Myometrial cell (primary cell): Measurements from ENCODE around the gene BORCS5.

DNA sequence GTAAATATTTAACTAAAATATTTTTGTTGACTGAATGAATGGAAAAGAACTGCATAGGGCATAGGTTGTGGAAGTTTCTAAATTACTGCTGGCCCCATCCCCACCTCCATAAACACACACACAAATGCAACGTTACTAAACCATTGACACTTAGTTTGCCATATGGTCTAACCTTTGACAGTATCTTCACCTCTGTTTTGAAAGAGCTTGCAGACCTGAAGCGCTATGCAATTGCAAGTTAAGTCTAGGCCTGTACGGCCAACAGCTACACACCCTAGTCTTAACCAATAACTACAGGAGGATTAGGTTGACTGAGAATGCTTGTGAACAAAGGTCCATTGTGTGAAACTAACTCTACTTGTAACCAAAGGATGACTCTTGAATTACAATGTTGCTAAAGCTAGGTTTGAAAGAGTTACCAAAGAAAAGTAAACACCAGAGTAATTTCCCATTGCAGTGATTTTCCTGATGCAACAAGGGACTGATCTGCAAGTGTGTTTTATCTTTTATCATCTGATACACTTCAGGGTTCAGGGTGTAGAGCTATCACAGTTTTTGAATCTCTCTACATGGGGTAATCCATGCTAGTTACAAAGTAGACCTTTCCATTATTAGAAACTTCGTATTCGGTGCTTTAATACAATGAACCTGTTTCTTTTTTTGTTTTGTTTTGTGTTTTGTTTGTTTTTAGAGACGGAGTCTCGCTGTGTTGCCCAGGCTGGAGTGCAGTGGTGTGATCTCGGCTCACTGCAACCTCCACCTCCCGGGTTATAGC, 1.1 kb upstream of the MANSC1 start:
- RAMPAGE, long total RNA: no peak

DNA sequence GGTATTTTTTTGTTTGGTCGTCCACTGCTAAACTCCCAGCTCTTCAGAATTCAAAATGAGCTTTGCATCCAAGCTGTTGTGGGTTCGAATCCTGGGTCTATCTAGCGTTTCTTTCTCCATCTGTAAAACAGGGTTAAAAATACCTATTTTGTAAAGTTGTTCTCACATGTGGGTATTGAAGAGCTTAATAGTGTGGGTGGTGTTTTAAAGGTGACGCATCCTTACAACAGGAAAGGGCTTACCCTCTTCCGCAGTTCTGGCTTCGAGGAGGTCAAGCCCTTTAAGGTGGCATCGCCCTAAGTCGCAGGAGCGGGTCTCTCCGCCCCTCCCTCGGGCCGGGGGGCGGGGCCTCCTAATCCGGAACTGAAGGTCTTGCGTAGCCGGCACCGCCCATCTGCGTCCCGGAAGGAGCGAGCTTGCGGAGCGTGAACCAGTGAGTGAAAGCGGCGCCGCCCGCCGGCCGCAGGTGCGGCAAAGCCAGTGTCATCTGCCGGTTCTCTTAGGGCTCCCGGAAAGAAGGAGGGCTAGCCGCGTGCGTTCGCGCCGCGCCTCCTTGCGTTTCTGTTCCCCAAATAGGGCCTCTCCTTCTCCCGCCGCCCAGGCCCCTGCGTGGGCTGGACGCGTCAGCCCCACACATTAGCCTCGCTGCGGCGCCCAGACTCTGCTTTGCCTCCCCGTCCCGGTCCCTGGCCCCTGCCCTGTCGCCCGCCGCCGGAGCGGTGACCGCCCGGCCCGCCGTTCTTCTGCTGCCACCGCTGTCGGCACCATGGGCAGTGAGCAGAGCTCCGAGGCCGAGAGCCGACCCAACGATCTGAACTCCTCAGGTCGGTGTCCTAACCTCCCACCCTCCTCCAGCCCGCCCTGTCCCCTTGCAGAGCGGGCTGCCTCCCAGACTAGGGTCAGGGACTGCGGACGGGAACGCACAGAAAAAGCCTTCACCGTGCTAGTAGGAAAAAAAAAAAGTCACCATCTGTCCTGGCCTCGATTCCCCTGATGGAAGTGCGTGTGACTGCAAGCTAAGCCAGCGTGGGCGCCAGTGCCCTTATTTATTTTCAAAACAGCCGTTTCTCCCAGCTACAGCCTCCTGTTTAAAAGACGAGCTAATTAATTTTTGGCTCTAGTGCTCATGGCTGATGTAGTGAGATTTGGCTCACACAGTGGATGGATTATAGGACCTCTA, at the start of gene BORCS5:
BORCS5 (plus strand) TSS at position 393 of the 1,180 bp plus-strand sequence.
- RAMPAGE, long total RNA: start-site peak on the plus strand centred at position 414 of the sequence, 46 bp wide, 124 and 204 reads in 2 replicates

DNA sequence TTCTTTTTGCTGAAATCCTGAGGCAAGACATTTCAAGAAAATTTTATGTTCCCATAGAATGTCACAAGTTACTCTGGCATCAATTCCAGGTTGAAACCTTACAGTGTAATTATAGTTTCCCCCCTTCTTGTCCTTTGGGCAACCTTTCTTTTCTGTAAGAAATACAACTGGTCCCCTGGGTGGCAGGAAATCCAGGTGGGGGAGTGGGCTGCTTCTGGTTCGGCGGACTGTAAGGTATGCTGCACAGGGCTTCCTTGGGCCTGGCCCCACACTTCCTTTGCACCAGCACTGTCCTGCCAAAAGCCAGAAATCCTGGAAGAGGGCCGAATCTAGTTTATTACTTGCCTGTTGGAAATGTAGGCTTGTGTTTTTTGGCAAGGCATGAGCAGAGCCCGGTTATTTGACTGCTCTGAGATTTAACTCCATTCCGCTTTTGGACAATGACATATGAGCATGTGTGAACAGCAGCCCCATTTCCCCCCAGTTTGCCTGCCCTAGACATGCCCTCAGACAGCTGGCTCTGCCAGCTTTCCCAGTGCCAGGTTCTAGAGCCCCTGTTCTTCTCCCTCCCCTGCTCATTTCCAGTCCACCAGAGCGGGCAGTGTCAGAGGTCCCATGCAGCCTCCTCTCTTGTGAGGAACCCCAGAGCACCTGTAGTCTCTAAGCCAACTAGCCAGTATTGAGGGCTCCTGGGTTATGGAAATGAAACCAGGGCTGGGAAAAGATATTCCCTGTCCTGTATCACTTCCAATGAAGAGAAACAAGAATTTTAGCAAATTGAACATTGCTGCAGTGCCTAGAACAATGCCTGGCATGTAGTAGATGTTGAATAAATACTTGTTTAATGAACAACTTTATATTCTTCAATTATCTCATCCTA, 86.7 kb downstream of the BORCS5 start:
- RAMPAGE, long total RNA: no peak

- RAMPAGE, long total RNA: no peak
Measured at GRCh38 chr12:12494198-12494764, 68.4 kb downstream of the DUSP16 start.

GRCh38 chr12:12558316-12559594, 3.9 kb downstream of the DUSP16 start:
- RAMPAGE, long total RNA: no peak

- RAMPAGE, long total RNA: no peak
Measured at GRCh38 chr12:12559664-12560430, 2.8 kb downstream of the DUSP16 start.

- RAMPAGE, long total RNA: no peak
Measured at GRCh38 chr12:12718115-12718523, 951 bp downstream of the CDKN1B start.

GRCh38 chr12:12725155-12726137, 8.3 kb downstream of the CDKN1B start:
- RAMPAGE, long total RNA: start-site peak on the plus strand at chr12:12725910-12725988, 53 and 68 reads in 2 replicates

GRCh38 chr12:12736422-12737167, 19.4 kb downstream of the CDKN1B start:
- RAMPAGE, long total RNA: no peak

DNA sequence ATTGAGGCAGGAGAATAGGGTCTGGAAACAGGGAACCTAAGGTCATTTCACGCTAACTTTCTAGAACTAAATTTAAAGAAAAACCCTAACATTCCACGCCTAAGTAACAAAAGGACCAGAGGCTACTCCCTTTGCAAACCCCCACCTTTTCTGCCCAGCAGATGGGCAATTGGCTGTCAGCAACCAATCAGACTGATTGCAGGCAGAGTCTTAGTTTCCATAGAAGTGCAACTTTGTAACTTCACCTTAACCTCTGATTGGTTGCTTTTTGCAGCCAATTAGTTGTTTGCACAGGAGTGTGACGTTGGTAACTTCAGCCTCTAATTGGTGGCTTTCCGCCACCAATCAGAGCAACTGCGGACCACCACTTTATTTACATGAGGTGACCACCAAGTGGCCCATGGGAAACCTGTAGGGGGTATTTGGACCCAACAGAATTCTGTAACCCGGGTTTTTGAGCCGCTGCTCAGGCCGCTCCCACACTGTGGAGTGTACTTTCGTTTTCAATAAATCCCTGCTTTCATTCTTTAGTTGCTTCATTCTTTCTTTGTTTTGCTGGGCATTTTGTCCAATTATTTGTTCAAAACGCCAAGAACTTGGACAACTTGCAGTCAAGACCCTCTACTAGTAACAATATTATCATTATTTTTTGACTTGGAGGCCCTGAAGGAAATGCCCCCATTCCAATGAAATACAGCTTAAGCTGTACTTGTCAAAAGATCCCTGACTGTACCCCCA, 32.3 kb downstream of the CDKN1B start:
- RAMPAGE, long total RNA: no peak

GRCh38 chr12:12786698-12787218, 1.3 kb downstream of the APOLD1 start:
- RAMPAGE, long total RNA: no peak

- RAMPAGE, long total RNA: no peak
Measured at GRCh38 chr12:12788575-12789349, 3.3 kb downstream of the APOLD1 start.

DNA sequence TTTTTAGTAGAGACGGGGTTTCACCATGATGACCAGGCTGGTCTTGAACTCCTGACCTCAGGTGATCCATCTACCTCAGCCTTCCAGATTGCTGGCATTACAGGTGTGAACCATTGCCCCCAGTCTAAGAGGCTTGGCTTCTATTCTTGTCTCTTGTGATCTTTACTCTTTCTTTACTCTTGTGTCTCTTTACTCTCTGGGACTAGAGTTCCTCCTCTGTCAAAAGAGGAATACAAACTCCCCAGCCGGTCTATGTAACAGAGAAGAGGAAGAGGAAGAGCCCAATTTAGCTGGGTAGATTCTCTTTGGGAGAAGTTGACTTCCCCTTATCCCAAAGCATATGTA, 4.0 kb upstream of the DDX47 start:
- RAMPAGE, long total RNA: no peak

GRCh38 chr12:12979686-12980437, 20.2 kb downstream of the HEBP1 start:
- RAMPAGE, long total RNA: no peak

GRCh38 chr12:12989111-12989499, 11.0 kb downstream of the HEBP1 start:
- RAMPAGE, long total RNA: no peak

DNA sequence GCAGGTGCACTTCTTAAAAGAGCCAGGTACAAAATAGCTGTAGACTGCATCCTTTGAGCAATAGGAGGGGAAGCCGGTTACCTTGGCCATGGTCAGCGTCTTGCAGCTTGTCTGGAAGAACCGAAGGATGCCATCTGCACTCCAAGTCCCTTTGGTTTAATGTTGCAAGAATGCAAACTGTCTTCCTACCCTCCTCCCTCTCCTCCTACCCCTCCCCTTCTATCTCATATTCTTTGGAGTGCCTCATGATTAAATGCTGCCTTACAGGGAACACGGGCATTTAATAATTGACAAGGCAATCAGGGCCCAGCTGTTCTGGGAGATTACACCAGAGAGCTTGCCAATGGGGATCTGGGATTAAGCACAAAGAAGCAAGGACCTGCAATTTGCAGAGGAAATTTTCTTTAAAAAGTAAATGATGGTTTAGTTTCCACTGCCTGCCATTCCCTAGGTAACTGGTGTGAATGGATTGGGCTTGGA, 7.9 kb downstream of the GSG1 start:
- RAMPAGE, long total RNA: no peak

- RAMPAGE, long total RNA: no peak
Measured at GRCh38 chr12:13102731-13103386, 608 bp downstream of the GSG1 start.

GRCh38 chr12:13135173-13136217, 32.0 kb upstream of the GSG1 start:
- RAMPAGE, long total RNA: no peak

DNA sequence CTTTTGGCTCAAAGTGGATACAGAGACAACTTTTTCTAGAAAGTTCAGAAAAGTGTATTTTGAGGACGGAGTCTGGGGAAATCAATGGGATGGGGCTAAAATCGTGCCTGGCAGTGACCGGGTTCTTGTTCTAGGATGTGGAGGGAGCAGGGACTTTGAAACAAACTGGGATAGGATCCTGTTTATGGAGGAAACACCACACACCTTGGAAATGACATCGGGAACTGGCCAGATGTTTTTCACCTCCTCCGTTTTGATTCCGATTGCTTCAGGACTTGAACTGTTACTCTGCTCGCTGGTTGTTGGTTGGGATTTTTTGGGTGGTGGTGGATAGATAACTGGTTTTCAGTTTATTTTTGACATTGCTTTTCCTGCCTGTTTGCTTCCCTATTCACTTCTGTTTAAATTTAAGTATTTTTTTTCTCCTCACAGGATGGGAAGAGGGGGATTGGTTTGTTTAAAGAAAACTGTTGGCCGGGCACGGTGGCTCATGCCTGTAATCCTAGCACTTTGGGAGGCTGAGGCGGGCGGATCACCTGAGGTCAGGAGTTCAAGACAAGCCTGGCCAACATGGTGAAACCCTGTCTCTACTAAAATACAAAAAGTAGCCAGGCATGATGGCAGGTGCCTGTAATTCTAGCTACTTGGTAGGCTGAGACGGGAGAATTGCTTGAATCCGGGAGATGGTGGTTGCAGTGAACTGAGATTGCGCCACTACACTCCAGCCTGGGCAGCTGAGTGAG, 667 bp downstream of the EMP1 start:
- RAMPAGE, long total RNA: no peak

DNA sequence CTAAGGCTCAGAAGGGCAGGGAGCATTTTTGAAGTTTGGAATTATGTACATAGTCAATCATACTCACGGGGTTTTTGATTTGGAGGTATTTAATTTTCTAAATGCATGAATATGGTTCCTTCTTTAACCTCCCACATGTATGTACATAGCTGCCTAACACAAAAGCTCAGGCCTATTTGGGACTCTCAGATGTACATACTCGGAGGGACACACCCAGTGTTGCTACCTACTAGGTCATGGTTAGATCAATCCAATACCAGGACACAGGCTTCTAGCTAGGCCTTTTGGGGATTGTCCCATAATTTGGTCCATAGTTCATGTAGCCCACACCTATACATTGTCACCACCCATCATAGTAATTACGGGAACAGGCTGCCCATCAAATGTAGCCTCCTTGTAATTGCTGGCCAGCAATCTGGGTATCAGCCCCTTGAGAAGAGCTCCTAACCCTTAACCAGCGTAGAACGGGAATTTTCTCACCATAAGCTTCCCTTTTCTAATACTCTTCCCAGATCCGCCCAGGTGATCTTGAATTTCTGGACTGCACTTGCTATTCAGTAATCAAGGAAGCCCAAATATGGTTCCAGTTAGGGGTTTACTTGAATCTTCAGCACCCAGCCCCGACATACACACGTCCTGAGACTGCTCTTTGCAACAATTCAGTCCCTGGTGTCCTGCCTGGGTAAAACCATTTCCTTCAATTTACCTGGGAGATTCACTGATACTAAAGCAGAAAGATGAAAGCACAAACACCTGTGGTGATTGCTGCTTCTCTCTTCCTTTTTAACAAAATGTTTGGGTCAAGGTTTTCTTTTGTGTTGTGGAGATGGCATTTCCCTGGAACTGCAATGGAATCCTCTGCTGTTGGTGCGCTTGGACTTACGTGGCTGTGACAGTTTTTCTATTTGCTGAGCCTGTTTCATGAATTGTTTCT, 3.7 kb downstream of the EMP1 start:
- RAMPAGE, long total RNA: no peak